Melanocyte of skin (primary cell): Measurements from ENCODE around the gene LRRC8D.

- CAGE, long polyA plus RNA, 2 experiments: no peak in any of the 2 experiments
Observed at GRCh38 chr1:89126965-89127729, 1.2 kb upstream of the GBP2 start.

GRCh38 chr1:89547501-89548140 lies 23.0 kb downstream of the LRRC8B start:
- CAGE, long polyA plus RNA, 2 experiments: no peak in any of the 2 experiments

DNA sequence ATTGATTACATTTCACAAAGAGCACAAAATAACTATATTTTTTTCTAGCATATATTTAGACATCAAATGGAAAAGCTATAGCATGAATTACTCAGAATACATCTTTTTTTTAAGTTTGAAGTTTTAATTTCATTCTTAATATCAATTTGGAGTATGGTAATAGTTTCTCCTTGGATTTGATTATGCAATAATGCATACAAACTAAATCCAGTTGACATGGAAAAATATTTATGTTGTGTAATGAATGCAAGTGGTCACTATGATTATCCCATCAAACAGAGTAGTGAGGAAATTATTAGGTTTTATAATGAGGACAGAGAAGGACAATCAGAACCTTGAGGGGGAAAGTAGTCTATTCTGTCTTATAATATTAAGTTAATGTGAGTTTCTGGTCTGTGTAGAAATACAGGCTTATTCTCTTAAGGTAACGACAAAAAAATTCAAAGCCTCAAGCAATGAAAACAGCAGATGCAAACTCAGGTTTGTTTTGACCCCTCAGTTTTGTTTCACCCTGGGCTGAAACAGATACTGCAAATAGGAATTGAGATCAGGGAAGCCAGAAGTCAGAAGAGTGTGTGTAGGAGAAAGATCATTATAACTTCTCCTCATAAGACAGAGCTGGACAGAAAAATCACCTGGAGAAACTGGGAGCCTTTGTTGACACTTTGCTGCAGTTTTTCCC lies 23.7 kb downstream of the LRRC8B start:
- CAGE, long polyA plus RNA, 2 experiments: no peak in any of the 2 experiments

DNA sequence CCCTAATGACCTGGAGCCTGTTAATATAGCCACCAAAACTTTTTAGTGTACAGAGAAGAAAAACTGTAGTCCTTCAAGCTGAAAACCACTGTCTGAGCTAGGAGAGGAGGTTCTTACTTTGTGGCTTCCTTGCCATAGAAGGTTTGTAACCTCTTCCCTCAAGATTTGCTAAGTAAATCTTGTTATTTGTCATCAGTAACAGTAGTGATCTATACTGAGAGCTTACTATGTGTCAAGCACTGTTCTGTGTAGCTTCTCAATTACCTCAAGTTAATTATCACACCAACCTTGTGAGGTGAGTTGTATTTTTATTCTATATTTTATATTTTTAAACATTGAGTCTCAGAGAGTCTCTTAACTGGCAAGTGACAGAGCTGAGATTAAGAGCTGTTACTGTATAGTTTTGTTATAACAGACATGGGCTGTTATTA lies 21.1 kb upstream of the LRRC8C start:
- CAGE, long polyA plus RNA, 2 experiments: no peak in any of the 2 experiments

- CAGE, long polyA plus RNA, 2 experiments: no peak in any of the 2 experiments
Observed at GRCh38 chr1:89645038-89645684, 12.2 kb downstream of the LRRC8C start.

GRCh38 chr1:89688141-89689472 lies 55.7 kb downstream of the LRRC8C start:
- CAGE, long polyA plus RNA, 2 experiments: no peak in any of the 2 experiments

GRCh38 chr1:89692683-89693275 lies 59.9 kb downstream of the LRRC8C start:
- CAGE, long polyA plus RNA, 2 experiments: no peak in any of the 2 experiments

GRCh38 chr1:89820937-89821824 lies at the start of gene LRRC8D:
Gene LRRC8D, plus strand, starts transcription at chr1:89821032.
- CAGE, long polyA plus RNA, 2 experiments: no peak in any of the 2 experiments

DNA sequence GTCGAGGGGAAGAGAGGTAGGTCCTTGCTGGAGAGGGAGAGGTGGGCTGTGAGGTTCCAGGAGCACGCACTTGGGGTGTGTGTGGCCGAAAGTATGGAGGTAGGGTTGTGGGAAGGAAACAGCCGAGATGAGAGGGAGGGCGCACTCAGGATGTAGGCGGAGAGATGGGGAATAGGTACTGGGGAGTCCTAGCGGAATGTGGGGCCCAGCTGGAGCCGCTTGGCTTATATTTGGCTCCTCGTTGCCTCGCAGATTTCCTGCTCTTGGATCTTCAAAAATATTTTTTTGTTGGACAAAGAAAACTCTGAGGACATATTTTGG lies 1.3 kb downstream of the LRRC8D start:
- CAGE, long polyA plus RNA, 2 experiments: no peak in any of the 2 experiments

DNA sequence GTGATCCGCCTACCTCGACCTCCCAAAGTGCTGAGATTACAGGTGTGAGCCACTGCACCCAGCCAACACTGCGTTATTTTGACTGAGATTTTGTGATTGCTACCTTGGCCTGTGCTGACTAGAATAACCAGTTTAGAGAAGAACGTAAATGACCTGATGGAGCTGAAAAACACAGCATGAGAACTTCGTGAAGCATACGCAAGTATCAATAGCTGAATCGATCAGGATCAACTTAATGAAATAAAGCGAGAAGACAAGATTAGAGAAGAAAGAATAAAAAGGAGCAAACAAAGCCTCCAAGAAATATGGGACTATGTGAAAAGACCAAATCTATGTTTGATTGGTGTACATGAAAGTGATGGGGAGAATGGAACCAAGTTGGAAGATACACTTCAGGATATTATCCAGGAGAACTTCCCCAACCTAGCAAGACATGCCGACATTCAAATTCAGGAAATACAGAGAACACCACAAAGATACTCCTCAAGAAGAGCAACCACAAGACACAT lies 48.4 kb downstream of the LRRC8D start:
- CAGE, long polyA plus RNA, 2 experiments: no peak in any of the 2 experiments

GRCh38 chr1:89950131-89950704 lies 44.7 kb upstream of the ZNF326 start:
- CAGE, long polyA plus RNA, 2 experiments: no peak in any of the 2 experiments

DNA sequence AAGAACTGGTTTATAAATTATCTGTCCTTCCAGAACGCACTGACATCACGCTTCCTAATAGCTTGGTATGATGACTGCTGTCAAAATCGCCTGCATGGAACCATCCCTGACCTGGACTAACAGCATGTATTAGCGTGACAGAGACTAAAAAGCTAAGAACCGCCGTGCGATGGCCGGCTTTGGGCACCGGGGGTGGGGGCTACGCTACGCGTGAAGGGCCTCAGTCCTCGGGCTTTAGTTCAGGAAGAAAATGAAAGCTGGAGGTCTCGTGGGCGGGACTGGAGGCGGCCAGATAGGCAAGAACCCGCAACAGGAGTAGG lies 133.4 kb upstream of the BARHL2 start:
- CAGE, long polyA plus RNA, 2 experiments: no peak in any of the 2 experiments

GRCh38 chr1:90926810-90927278 lies 95.0 kb downstream of the ZNF644 start:
- CAGE, long polyA plus RNA, 2 experiments: no peak in any of the 2 experiments

DNA sequence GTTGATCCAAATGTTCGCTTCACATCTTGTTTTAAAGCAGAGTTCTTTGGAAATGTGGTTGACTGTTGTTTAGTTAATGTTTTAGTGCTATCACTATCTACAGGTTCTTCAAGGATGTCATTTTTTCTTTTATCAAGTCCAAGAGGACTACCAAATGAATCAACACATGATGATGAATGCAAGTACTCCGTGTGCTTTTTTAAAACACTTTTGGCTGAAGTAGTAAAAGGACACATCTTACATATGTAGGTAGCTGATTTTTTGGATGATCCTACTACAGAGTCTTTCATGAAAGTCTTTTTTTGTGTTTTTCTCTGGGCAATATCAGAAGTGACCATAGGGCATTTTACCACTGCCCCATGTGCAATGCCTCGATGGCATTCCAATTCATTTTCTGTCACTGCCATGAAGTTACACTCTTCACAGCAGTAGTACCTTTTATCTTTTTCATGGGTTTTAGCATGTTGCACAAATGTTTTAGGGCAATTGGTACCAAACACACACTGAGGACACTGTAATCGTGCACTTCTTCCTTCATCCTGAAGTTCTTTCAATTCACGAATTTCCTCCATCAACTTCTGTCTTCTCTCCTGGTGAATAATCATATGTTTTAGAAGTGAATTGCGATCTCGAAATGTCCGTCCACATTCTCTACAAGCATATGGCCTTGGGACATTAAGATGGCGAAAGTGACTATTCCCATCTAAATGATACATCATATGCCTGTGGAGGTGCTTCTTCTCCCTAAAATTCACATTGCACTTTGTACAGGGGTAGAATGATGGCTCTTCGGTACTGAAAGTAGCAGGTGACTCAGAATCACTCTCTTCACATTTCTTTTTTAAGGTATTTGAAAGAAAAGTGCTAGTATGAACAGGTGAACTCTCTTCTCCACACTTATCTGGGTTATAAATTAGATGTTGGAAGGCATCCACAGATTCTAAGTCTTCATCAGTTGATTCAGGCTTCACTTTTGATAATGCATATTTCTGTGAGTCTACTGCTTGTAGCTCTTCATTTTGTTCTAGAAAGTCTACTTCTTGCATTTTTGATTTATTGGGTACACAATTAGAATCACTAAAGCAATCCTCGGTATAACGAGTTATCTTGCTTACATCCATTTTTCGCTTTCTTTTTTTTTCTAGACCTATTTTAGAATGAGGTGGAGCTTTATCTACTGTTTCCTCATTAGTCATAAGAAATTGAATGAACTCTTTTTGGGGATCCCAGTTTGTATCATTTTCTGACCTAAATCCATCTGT lies 82.1 kb downstream of the ZNF644 start:
- CAGE, long polyA plus RNA, 2 experiments: no peak in any of the 2 experiments

DNA sequence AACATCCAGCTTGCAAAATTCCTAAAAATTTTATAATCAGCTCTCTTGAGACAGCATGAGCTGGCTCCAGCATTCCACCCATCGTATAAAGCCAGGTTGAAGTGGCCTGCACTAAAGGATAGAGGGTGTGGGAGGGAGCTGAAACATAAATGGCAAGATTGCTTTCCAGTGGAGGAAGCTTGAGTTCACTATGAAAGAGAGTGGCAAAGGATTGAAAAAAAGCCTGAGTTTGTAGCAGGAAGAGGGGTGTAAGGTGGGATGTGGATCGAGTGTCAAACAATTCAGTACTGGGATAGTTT lies 48.5 kb upstream of the ZNF644 start:
- CAGE, long polyA plus RNA, 2 experiments: no peak in any of the 2 experiments

DNA sequence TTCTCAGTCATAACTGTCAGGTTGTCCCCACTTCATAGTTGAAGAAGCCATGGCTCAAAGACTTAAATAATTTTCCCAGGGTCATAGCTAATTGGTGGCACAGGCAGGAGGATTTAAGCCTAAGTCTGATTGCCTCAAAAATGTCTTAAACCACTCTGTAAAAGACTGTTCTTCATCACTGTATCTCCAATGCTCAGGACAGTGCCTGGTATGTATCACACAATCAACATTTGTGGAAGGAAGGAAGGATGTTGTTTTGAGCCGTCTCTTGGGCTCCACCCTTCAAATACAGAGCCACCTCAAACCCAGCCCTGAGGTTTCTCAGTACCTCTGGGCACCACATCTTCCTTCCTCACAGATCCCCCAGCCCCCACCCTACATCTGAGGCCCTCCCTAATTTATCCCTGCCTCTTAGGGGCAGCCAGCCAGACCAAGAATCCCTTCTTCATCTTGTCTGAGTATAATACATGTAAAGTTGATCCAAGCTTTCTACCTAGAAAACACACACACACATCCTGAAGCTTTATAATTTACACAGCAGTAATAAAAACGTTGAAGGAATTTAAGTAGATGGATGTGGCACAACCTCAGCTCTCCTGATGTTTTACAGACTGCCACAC lies 48.4 kb downstream of the CDC7 start:
- CAGE, long polyA plus RNA, 2 experiments: no peak in any of the 2 experiments

- CAGE, long polyA plus RNA, 2 experiments: no peak in any of the 2 experiments
Observed at GRCh38 chr1:91555781-91556538, 55.3 kb downstream of the CDC7 start.

- CAGE, long polyA plus RNA, 2 experiments: no peak in any of the 2 experiments
Observed at GRCh38 chr1:91591715-91591944, 91.0 kb downstream of the CDC7 start.

- CAGE, long polyA plus RNA, 2 experiments: no peak in any of the 2 experiments
Observed at GRCh38 chr1:91604575-91605159, 104.0 kb downstream of the CDC7 start.

DNA sequence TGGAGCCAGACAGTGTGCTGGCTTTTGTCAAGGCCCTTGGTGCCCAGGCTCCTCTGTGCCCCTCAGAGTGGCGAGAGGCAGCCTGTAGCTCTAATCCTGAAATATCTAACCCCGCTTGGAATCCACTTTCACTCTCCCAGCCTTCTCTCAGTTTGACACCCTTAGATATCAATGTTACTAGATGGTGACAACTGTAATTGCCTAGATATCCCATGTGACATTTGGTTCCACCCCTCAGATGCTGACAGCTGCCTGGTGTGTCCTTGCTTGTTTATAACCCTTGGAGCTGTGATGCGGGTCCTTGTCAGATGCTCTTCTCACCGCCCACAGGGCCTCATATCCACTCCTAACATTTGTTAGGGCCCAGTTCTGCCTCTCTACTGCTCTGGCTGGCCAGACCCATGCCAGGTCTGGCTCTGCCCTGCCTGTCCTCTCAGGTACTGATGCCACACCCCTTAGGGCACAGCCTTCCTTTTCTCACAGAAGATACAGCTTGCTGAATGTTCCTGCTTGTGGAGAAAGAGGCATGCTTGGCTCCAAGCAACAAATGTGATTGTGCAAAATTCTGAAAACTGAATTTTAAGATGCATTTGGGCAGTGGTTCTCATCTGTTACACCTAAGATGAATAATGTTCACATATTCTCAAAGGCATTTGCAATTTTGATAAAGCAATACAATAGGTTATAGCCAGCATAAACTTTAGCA lies 178.2 kb downstream of the TGFBR3 start:
- CAGE, long polyA plus RNA, 2 experiments: no peak in any of the 2 experiments